T-cell (primary cell): ENCODE measurements around a stretch of chr14.

GRCh38 chr14:99573911-99574938 lies 29.8 kb downstream of the CCDC85C start:
- PRO-cap, 7 experiments: no peak in any of the 7 experiments

DNA sequence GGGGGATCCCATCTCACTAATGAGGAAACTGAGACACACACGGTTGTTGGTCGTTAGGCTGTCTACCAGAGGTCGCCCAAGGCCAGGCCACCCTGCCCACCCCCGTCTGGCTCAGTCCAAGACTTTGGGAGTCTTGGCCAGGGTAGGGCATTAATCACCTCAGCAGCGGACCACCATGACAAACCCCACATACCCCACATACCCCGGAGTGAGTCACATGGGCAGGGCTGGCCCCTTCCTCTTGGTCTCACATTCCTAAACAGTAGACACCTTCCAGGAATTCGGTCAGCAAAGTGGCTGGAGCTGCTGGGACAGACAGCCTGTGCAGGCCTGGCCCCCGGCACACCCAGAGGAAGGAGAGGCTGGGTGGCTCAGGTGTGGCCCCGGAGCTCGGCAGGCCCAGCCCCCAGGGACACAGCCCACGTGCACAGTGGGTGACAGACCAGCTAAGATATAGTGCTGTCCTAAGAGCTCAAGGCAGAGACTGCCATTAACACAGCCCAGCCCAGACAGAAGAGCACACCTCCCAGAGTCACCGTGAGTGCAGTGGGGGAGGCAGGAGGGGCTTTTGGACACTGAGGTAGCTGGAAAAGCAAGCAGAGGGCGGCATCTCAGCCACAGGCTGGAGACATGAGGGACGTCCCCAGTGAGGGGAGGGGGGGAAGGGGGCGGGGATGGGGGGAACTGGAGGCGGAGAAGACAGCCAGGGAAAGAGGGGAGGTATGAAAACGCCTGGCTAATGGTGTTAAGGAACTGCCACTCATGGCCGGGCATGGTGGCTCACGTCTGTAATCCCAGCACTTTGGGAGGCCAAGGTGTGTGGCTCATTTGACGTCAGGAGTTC lies 24.0 kb downstream of the CCDC85C start:
- PRO-cap, 7 experiments: no peak in any of the 7 experiments

GRCh38 chr14:99598941-99599224 lies 5.1 kb downstream of the CCDC85C start:
- PRO-cap, 7 experiments: no peak in any of the 7 experiments

GRCh38 chr14:99729953-99730481 lies 45.9 kb downstream of the CYP46A1 start:
- PRO-cap, 7 experiments: no peak in any of the 7 experiments

DNA sequence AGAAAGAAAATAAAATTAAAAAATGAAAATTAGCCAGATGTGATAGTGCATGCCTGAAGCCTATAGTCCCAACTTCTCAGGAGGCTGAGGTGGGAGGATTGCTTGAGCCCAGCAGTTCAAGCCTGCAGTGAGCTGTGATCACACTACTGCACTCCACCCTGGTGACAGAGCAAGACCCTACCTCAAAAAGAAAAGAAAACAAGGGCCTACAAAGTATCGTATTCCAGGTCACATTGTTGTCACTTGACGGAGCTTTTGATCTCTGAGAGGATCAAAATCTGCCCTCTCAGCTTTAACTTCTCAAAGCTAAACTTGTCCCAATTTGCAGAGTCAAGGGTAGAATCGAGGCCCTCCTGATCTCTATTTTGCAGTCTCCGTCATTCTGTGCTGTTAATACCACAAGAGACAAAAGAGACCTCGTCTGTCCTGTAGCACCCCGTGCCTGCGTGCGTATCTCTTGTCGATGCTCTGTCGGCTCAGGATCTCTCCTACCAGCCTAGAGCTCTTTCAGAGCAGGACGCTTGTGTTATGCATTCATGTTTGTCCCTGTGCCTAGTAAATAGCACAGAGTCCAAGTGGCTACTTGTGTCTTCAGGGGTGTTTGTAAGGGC lies 5.0 kb downstream of the EVL start:
- PRO-cap, 7 experiments: peak in 7 of 7 experiments; most common plus-strand start position 499 of the sequence (in 5); most common minus-strand start position 384 of the sequence (in 7)

DNA sequence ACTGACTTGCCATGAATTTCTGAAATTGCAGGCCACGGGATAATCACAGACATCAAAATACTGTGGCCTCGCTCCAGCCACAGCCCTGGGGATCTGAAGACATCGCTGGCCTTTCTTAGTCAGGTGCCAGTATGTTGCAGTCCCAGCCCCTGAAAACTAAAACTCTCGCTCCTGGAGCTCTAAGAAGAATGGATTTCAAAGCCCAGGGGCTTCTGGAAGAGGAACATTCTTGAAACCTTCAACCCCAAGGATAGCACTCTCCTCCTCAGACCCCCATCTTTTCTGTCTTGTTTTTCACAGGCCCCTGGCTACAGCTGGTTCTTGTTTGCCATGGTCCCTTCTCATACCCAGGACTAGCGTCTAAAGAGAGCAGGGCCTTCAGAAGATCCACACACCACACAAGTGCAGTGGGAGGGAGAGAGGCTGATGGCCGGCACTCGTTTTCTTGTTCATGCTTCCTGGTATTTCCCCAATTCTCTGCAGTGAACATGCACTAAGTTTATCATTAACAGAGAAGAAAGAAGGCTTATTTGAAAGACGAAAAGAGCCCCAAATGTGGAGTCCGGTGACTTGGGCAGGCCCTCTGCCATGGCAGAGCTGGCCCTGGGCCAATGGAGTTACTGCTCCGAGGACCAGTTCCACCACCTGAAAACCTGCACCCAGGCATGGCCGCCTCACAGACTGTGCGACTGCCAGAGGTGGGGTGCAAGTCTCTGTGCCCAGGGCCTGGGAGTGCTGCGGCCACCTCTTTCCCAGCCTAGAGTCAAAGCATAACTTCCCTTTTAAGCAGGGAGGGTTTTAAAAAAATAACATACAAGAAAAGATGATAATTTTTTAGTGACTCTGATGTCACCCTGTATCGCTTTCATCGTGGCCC lies 25.0 kb downstream of the DEGS2 start:
- PRO-cap, 7 experiments: peak in 1 of 7 experiments; most common plus-strand start position 517 of the sequence (in 1)

- PRO-cap, 7 experiments: no peak in any of the 7 experiments
These were observed 17.3 kb downstream of the DEGS2 start for GRCh38 chr14:100142133-100142582.

- PRO-cap, 7 experiments: no peak in any of the 7 experiments
These were observed 27.3 kb downstream of the YY1 start for GRCh38 chr14:100266180-100266710.

GRCh38 chr14:100341078-100341893 lies 18.1 kb downstream of the SLC25A47 start:
- PRO-cap, 7 experiments: no peak in any of the 7 experiments

DNA sequence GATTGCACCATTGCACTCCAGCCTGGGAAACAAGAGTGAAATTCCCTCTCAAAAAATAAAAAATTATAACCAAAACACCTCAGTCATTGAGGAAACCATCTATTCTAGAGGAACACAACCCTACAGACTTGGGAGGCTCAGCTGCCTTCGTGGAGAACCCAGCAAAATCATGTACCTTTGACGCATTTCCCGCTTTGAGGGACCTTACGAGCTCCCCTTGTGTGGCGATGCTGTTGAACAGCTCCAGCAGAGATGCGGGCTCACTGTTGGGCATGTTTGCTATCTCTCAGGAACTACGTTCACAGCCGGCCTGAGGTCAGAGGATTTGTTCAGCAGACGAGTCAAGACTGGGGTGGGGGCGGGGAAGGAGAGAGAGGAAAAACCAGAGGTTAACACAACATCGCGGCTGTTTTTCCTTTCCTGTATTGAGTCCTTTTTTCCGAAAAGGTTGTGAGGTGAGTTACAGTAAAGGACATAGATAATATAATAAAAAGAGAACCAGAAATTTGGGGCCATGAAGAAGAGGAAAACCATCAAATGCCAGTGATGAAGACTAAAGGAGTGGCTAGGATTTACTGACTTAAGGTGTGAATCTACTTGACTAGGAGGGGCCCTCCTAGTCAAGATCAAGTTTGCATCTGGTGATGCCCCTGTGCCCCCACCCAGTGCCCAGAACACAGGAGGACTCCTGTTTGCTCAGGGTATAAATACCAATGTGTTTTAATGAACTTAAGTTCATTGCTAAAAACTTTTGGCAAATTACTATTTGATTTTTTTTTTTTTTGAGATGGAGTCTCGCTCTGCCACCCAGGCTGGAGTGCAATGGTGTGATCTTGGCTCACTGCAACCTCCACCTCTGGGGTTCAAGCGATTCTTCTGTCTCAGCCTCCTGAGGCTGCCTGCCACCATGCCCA lies 6.0 kb downstream of the WARS1 start:
- PRO-cap, 7 experiments: no peak in any of the 7 experiments

DNA sequence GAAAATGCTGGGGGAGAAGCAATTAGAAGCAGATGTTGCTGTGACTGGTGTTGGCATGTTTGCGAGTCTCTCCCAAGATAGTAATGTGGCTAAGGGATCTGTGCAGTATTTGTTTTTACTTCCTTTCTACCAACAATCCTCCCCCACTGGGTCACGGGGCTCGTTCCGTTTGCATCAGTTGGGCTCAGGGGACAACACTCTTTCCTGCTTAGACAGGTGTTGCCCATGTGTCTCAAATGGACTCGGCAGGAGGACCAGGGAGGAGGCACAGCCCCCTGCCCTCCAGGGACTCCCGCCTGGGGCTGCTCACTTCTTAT lies 100.9 kb downstream of the BEGAIN start:
- PRO-cap, 7 experiments: no peak in any of the 7 experiments

DNA sequence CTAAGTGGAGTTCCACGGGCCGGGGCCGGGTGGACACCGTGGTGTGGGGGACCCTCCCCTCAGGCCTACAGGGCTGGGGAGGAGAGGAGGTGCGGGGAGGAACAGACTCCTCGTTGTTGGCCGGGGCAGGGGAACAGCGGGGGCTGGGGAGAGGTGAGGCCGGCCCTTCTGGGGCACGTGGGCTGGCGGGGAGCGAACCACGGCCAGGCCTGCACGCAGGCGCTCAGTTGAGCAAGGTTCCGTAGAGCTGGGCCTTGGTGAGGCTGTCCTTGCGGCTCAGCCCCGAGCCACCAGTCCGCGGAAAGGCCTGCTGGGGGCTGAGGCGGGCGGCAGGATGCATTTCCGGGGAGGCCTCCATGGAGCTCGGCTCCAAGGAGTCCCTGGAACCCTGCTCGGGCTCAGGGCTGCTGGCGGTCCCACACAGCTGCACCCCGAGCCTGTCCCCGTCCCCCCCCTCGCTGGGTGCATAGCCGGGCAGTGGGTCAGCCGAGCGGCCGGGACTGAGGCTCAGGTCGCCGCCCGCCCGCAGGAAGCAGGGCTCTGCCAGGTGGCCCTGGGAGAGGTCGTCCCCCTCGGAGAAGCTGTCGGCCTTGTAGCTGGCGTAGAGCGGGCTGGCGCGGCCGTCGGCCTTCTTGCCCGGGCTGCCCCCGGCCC lies 49.3 kb downstream of the BEGAIN start:
- PRO-cap, 7 experiments: no peak in any of the 7 experiments

- PRO-cap, 7 experiments: no peak in any of the 7 experiments
These were observed 20.1 kb downstream of the BEGAIN start for GRCh38 chr14:100567017-100567522.

DNA sequence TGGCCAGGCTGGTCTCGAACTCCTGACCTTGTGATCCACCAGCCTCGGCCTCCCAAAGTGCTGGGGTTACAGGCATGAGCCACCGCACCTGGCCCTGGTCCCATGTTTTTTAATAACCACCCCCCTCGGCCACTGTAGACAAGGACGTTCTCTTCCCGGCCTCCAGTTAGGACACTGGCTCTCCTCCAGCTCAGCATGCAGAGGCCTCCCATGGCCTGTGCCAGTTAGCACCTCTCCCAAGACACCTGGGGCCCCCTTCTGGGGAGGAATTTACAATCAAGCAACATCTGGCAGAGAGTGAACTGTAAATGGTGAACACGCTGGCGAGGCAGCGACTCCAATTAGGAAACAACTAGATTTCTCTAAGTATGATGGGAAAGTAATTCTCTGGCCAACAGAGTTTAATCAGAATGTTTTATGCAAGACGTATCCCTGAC lies 61.9 kb upstream of the DLK1 start:
- PRO-cap, 7 experiments: no peak in any of the 7 experiments

GRCh38 chr14:100669283-100670021 lies 57.2 kb upstream of the DLK1 start:
- PRO-cap, 7 experiments: no peak in any of the 7 experiments

- PRO-cap, 7 experiments: no peak in any of the 7 experiments
These were observed 48.9 kb upstream of the DLK1 start for GRCh38 chr14:100677490-100678572.

DNA sequence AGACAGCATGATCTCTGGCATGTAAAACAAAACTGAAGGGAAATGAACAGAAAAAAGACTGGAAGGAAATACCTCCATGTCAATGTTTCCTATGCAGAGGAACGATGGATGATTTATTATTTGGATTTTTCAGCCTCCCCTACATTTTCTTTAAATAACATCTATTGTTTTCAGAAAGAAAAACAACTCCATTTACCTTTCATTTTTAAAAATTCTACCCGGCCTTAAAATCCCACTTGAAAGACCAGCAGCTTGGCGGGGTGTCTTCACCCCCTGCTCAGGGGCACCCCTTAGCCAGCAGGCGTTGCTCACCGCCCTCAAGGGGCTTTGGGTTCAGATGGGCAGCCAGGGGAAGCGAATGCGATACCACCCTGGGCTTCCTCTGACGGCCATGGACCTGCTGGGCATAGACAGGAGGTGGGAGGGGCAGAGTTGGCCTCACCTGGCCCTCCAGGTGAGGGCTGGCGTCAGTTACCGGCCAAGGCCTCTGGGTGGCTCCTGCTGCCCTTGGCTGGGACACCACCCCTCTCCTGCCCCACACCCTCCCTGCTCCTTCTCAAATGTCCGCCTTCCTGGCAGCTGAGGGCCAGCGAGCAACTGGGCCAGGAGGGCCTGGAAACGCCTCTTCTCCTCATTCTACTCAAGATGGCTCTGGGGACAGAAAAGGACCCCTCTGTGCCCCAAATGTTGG lies 18.5 kb upstream of the DLK1 start:
- PRO-cap, 7 experiments: no peak in any of the 7 experiments

DNA sequence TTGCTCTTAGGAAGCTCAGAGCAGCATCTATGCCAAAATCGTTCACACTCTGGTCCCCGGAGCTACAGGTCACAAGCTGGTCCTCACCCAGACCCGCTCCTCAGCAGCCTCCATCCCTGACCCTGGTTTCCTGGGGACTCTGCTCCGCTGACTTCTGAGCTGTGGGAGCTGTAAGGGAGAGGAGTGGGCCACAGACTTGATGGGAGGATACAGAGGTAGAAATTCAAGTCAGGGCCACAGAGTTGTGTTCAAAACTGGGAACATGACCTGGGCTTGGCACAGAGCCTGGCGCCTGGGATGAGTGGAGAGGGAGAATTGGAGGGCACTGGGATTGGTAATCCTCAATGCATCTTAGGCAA lies 170.9 kb upstream of the RTL1 start:
- PRO-cap, 7 experiments: no peak in any of the 7 experiments

DNA sequence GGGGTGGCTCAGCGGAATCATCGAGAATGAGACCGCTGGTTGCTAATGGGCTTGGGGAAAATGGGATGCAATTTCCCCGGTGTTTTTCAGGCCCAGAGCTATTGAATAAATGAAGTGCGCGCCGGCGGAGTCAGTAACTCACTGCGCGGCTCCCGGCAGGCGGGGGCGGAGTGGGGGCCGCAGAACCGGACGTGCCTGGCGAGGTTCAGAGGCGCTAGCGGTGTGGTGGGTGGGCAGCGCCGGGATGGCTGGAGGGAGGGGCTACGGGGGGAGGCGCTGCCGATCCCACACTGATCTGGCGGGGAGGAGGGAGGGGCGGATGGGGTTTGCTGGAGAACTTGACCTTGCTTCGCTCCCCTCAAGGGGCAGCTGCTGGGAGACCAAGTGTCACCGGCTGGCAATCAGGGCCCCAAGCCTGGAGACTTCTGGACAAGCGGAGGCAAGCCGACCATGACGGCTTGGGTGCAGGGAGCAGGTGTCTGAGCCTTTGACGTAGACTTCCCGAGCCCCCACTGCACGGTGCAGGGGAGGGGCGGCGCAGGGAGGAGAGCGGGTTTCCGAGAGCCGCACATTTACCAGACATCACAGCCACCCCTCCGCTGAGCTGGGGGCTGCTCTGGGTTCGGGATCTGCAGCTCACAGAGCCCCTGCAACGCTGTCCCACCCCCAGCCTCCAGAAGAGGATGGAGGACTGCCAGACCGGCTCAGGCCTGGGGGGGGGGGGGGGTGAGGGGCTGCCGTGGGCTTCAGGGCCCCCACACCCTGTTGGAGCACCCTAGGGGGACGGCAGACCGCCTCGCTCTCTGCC lies 174.1 kb upstream of the RTL1 start:
- PRO-cap, 7 experiments: no peak in any of the 7 experiments

DNA sequence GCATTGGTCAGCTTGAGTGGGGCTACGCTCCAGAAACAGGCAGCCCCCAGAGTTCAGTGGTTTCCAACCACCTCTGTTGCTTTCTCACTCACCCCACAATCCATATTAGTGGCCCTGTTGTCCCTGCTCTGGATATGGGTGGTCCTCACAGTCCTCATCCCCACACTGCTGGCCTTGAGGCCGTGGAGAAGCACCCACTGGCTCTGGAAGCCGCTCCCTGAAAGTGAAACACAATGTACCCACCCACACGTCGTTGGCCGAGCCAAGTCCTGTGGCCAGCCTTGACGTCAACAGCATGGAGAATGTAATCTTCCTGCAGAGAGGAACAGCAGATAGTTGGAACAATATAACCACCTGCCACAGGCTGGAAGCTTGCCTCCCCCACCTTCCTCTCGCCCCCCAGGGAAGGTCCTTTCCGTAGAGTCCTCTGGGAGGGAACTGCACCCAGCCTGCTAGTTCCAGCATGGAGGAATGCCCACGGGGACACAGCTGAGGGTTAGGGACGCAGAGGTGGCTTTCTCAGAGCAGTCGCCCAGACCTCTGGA lies 351.9 kb upstream of the RTL1 start:
- PRO-cap, 7 experiments: no peak in any of the 7 experiments